ENCODE results near the gene EVA1B.

GRCh38 chr1:35448352-35449063 lies 108.7 kb downstream of the KIAA0319L start:
CAGE:
- cytosol, long polyA minus RNA: no peak
- cytosol, long polyA plus RNA: no peak
- long polyA plus RNA: no peak
- nucleus, long polyA minus RNA: no peak
- nucleus, long polyA plus RNA: no peak

CAGE:
- cytosol, long polyA minus RNA: no peak
- cytosol, long polyA plus RNA: no peak
- long polyA plus RNA: no peak
- nucleus, long polyA minus RNA: no peak
- nucleus, long polyA plus RNA: no peak
Observed at GRCh38 chr1:35708450-35709085, 10.1 kb downstream of the C1orf216 start.

CAGE:
- cytosol, long polyA minus RNA: no peak
- cytosol, long polyA plus RNA: no peak
- long polyA plus RNA: no peak
- nucleus, long polyA minus RNA: no peak
- nucleus, long polyA plus RNA: no peak
Observed at GRCh38 chr1:35825596-35826198, 17.9 kb downstream of the AGO4 start.

DNA sequence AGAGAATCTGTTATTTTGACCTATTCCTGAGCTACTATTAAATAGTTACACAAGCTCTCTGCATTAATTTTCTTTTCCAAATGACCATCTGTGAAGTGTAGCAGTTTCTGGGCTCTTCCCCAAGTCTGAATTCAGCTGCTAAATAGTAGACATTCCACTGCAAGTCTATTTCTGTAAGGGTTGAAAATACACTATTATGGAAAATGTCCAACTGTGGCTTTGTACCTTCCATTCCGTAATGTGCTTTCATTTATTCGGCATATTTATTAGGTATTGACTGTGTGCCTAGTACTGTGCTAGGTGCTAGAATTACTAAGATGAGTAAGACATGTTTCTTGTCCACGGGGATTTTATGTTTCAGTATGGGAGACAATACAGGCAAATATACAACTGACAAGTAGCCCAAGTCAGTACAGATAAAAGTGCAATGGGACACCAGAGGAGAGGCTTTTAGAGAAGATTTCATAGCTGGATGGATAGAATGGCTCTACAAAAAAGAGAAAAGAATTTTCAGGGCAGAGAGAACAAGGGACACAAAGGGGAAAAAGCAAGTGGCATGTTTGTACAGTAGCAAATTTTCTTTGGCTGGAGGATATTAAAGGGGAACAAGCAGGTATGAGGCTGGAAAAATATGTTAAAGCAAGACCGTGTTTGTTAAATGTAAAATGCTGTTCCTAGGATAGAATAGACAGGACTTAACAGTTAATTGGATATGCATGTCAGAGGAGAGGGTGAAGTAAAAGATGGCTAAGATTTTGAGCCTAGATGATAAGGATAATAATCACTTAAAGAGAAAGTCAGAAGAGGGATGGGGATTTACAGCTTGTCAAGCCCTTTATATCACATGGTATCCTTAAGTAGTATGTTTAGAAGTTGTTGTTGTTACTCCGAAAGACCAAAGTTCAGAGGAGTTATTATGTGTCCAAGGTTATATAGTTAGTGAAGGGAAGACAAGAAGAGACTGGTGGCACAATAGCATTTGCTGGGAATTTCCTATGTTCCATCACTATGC lies 31.2 kb upstream of the AGO1 start:
CAGE:
- cytosol, long polyA minus RNA: no peak
- cytosol, long polyA plus RNA: no peak
- long polyA plus RNA: no peak
- nucleus, long polyA minus RNA: start-site peak on the plus strand centred at position 724 of the sequence, 387 bp wide, 10 reads
- nucleus, long polyA plus RNA: no peak

GRCh38 chr1:35886002-35886557 lies 3.1 kb downstream of the AGO1 start:
CAGE:
- cytosol, long polyA minus RNA: no peak
- cytosol, long polyA plus RNA: no peak
- long polyA plus RNA: no peak
- nucleus, long polyA minus RNA: no peak
- nucleus, long polyA plus RNA: no peak

CAGE:
- cytosol, long polyA minus RNA: start-site peak on the plus strand at chr1:35923186-35923263, 7 reads
- cytosol, long polyA plus RNA: no peak
- long polyA plus RNA: no peak
- nucleus, long polyA minus RNA: no peak
- nucleus, long polyA plus RNA: no peak
Observed at GRCh38 chr1:35922725-35923896, 7.8 kb upstream of the AGO3 start.

CAGE:
- cytosol, long polyA minus RNA: no peak
- cytosol, long polyA plus RNA: no peak
- long polyA plus RNA: no peak
- nucleus, long polyA minus RNA: no peak
- nucleus, long polyA plus RNA: no peak
Observed at GRCh38 chr1:35931500-35931716, 503 bp downstream of the AGO3 start.

DNA sequence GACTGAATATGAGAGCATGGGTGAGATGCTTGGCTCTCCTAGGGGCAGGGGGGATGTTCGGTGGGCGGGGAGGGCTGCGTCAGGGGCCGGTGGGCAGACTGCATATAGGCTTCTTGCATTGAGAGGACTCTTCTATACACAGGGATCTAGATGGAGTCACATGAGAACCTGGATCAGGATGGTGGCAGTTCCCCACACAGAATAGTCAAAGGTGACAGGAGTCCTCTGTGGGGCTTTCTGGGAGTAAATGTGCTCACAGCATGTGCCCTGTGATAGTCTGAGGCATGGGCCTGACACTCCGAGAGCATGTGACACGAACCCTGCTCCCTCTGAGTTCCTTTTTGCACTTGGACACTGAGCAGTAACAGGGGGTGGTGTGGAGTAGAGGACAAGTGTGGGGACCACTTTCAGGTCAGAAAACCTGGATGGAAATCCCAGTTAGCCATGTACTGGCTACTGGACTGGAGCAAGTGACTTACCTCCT lies 2.2 kb downstream of the MAP7D1 start:
CAGE:
- cytosol, long polyA minus RNA: no peak
- cytosol, long polyA plus RNA: no peak
- long polyA plus RNA: no peak
- nucleus, long polyA minus RNA: no peak
- nucleus, long polyA plus RNA: no peak

DNA sequence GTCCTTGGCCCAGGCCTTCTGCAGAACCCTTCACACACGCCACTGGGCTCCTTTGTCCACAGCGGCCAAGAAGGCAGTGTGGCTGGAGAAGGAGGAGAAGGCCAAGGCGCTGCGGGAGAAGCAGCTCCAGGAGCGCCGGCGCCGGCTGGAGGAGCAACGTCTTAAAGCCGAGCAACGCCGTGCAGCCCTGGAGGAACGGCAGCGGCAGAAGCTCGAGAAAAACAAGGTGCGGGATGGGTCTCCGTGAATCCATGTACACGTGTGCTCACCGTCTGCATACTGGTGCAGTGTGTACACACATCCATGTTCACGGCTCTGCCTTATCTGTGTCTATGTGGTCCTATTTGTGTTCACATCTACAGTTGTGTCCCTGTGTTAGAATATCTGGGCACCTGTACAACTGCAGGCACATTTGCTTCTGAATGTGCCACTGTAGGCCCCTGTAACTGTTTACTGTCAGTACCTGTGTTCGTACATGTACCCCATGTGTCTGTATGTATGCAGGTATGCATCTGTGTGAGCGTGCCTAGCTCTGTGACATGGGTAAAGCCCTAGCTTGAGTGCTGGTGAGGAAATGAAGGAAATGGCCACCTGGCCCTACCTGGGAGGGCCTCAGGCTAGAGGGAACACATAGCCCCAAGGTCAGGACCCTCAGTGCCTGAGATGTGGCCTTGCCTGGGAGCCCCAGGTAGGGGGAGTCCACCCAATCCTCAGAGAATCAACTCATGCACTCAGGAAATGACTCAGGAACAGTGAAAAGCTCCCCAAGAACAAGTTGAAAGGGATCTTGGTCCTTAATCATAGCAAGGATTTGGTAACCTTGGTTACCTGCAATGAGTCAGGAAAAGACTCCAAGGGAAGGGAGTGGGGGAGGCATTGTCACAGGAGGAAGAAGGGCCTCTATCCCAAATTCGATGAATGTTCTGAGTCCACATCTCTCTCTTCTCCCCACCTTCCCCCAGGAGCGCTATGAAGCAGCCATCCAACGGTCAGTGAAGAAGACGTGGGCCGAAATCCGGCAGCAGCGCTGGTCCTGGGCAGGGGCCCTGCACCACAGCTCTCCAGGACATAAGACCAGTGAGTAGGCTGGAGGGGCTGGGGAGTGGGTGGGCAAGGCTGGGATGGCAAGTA lies 16.8 kb downstream of the MAP7D1 start:
CAGE:
- cytosol, long polyA minus RNA: no peak
- cytosol, long polyA plus RNA: no peak
- long polyA plus RNA: no peak
- nucleus, long polyA minus RNA: no peak
- nucleus, long polyA plus RNA: no peak

CAGE:
- cytosol, long polyA minus RNA: no peak
- cytosol, long polyA plus RNA: no peak
- long polyA plus RNA: no peak
- nucleus, long polyA minus RNA: no peak
- nucleus, long polyA plus RNA: no peak
Observed at GRCh38 chr1:36234128-36234721, 10.0 kb downstream of the THRAP3 start.

DNA sequence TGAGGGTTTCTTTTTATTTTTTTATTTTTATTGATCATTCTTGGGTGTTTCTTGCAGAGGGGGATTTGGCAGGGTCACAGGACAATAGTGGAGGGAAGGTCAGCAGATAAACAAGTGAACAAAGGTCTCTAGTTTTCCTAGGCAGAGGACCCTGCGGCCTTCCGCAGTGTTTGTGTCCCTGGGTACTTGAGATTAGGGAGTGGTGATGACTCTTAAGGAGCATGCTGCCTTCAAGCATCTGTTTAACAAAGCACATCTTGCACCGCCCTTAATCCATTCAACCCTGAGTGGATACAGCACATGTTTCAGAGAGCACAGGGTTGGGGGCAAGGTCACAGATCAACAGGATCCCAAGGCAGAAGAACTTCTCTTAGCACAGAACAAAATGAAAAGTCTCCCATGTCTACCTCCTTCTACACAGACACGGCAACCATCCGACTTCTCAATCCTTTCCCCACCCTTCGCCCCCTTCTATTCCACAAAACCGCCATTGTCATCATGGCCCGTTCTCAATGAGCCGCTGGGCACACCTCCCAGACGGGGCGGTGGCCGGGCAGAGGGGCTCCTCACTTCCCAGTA lies 19.0 kb downstream of the THRAP3 start:
CAGE:
- cytosol, long polyA minus RNA: no peak
- cytosol, long polyA plus RNA: no peak
- long polyA plus RNA: no peak
- nucleus, long polyA minus RNA: no peak
- nucleus, long polyA plus RNA: no peak

GRCh38 chr1:36269005-36269835 lies 36.9 kb upstream of the SH3D21 start:
CAGE:
- cytosol, long polyA minus RNA: no peak
- cytosol, long polyA plus RNA: no peak
- long polyA plus RNA: no peak
- nucleus, long polyA minus RNA: no peak
- nucleus, long polyA plus RNA: no peak

GRCh38 chr1:36301238-36301913 lies 4.8 kb upstream of the SH3D21 start:
CAGE:
- cytosol, long polyA minus RNA: no peak
- cytosol, long polyA plus RNA: no peak
- long polyA plus RNA: no peak
- nucleus, long polyA minus RNA: no peak
- nucleus, long polyA plus RNA: no peak

DNA sequence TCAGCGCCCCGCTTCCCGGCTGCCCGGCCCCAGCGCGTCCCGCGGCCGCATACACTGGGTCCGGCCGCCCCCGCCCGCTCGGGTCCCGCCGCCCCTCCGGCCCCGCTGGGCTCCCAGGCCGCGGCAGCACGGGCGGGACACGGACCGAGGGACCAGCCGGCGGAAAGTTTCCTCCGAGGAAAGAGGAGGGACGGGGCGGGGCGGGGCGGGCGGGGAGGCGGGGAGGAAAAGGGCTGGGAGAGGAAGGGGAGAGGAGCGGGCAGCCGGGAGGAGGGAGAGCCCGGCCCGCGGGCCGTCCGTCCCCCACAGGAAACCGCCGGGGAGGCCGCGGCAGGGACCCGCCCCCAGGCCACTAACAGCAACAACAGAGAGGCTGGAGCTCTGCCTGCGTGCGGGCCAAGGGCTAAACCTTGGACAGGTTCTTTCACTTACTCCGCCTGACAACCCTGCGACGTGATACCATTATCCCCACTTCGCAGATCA lies at the start of gene EVA1B:
Gene EVA1B (minus strand): TSS at position 185 of the 483 bp plus-strand sequence.
CAGE:
- cytosol, long polyA minus RNA: no peak
- cytosol, long polyA plus RNA: no peak
- long polyA plus RNA: start-site peak on the minus strand centred at position 152 of the sequence, 23 bp wide, 25 and 23 reads in 2 replicates
- nucleus, long polyA minus RNA: no peak
- nucleus, long polyA plus RNA: no peak

CAGE:
- cytosol, long polyA minus RNA: no peak
- cytosol, long polyA plus RNA: no peak
- long polyA plus RNA: no peak
- nucleus, long polyA minus RNA: no peak
- nucleus, long polyA plus RNA: no peak
Observed at GRCh38 chr1:36323944-36324754, 704 bp upstream of the EVA1B start.

GRCh38 chr1:36358637-36359081 lies 27.1 kb downstream of the STK40 start:
CAGE:
- cytosol, long polyA minus RNA: no peak
- cytosol, long polyA plus RNA: no peak
- long polyA plus RNA: no peak
- nucleus, long polyA minus RNA: no peak
- nucleus, long polyA plus RNA: no peak

CAGE:
- cytosol, long polyA minus RNA: no peak
- cytosol, long polyA plus RNA: no peak
- long polyA plus RNA: no peak
- nucleus, long polyA minus RNA: no peak
- nucleus, long polyA plus RNA: no peak
Observed at GRCh38 chr1:36380861-36381953, 4.5 kb downstream of the STK40 start.

DNA sequence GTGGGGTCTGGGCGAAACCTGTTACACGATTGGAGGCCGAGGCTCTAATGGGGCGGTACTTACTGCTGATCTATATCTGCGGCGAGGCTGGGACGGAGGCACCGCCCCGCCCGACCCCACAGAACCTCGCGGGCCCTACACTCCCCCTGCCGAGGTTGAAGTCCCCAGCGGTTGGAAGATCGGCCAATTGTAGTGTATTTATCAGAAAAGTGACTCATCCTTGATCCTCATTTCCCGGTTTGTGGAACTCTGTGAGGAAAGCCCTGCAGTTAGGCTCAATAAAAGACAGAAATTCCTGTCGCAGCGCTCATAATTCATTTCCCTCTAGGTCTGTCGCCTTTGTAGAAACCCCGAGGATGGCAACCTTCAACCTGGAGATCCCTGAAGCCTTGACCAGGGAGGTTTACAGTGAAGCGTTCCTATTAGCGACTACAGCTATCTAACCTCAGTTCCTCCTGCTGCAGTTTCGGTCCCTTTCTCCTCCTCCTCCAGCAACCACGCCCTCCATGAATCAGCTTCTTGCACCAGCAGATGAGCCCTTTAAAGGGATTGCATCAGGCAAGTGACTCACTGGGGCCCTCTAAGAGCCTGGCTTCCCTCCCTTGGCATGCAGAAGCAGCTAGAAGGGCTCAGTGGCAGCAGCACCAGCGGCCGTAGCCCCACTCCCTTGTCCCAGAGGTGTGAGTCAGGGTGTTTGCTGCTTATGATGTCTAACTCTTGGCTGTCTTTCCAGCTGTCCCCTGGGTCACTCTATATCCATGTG lies 548 bp upstream of the STK40 start:
CAGE:
- cytosol, long polyA minus RNA: no peak
- cytosol, long polyA plus RNA: no peak
- long polyA plus RNA: no peak
- nucleus, long polyA minus RNA: start-site peak on the minus strand centred at position 426 of the sequence, 32 bp wide, 13 reads
- nucleus, long polyA plus RNA: no peak

DNA sequence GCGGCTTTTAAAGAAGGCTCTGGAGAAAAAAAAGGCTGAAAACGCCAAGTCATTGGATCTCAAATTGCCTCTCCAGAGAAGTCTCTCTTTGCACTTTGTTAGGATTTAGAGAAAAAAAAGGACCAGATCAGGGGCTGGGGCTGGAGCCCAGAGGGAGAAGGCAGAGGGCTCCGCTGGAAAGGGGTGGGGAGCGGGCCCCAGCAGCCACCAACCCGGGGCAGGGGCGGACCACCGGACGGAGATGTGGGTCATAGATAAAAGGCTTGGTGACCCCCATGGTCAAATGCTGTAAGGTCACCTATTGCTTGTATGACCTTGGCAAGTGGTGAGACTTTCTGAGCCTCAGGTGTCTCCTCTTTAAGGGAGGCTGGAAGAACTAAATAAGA lies 209.8 kb downstream of the GRIK3 start:
CAGE:
- cytosol, long polyA minus RNA: no peak
- cytosol, long polyA plus RNA: no peak
- long polyA plus RNA: no peak
- nucleus, long polyA minus RNA: no peak
- nucleus, long polyA plus RNA: no peak

GRCh38 chr1:37152395-37152982 lies 118.2 kb upstream of the GRIK3 start:
CAGE:
- cytosol, long polyA minus RNA: no peak
- cytosol, long polyA plus RNA: no peak
- long polyA plus RNA: no peak
- nucleus, long polyA minus RNA: no peak
- nucleus, long polyA plus RNA: no peak